SK-N-DZ (cell line): Measurements from ENCODE around the gene SLC39A3.

DNA sequence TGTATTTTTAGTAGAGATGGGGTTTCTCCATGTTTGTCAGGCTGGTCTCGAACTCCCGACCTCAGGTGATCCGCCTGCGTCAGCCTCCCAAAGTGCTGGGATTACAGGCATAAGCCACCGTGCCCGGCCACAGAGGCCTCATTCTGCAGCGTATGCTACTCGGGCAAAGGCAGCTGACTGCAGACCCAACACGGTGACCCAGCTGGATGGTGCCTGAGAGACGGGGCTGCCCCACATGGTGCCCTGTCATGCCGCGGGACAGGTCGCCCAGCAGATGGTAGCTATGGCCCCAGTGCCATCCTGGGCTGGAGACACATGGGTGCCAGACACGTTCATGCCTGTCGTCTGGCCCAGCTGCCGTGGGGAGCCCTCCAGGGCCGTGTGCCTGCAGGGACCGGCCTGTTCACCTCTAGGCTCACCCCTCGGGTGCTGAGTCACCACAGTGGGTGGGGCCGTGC, 36.0 kb downstream of the CSNK1G2 start:
RAMPAGE:
- cytosol, long total RNA = no peak
- nucleus, long total RNA = no peak

GRCh38 chr19:1987409-1988045, 28.0 kb downstream of the BTBD2 start:
RAMPAGE:
- cytosol, long total RNA = no peak
- nucleus, long total RNA = no peak

DNA sequence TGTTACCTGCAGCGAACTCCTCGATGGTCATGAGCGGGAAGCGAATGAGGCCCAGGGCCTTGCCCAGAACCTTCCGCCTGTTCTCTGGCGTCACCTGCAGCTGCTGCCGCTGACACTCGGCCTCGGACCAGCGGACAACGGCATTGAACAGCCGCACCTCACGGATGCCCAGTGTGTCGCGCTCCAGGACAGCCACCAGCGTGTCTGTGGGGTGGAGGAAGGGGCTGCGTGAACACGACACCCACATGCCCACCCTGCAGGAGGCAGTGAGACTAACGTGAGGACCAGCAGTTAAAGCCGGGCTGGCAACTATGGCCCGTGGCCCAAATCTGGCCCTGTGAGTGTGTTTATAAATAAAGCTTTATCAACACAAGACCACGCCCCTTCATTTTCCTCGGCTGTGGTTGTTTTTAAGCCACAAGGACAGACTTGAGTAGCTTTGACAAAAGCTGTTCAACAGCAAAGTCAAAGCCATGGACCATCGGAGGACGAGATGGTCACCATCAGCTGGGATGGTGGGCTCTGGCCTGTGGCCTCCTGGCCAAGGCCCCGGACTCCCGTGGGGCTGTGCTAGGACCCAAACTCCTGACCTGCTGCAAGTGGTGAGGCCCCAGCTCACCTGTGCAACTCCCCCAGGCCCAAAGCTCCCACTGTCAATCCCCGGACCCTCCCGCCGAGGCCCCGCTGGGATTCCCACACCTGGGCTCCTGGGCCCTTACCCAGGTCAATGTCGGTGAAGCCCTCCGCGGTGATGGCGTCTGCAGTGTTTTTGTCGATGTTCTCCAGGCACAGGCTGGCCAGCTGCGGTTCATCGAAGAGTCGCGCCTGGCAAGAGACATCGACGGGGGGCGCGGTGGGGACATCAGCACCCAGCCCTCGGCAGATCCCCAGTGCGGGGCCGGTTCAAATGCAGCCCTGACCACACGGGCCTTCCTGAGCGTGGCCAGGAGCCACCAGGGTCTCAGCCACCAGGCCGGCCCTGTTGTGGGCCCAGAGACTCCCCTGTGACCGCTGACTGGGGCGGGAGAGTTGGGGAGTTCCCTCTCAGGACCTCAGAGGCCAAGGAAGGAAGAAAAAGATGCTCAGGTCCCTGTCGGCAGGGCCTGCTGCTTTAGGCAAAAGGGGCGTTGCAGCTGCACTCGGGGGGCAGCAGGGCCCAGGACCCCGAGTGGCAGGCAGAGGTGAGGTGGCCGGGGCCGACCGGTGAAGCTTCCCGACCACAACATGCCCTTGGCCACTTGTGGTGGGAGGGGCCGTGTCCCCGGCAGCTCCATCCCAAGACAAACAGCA, 25.1 kb downstream of the BTBD2 start:
RAMPAGE:
- cytosol, long total RNA = no peak
- nucleus, long total RNA = no peak

RAMPAGE:
- cytosol, long total RNA = no peak
- nucleus, long total RNA = no peak
Measured at GRCh38 chr19:2039418-2039975, 11.5 kb downstream of the MKNK2 start.

RAMPAGE:
- cytosol, long total RNA = no peak
- nucleus, long total RNA = no peak
Measured at GRCh38 chr19:2048010-2048927, 2.8 kb downstream of the MKNK2 start.

DNA sequence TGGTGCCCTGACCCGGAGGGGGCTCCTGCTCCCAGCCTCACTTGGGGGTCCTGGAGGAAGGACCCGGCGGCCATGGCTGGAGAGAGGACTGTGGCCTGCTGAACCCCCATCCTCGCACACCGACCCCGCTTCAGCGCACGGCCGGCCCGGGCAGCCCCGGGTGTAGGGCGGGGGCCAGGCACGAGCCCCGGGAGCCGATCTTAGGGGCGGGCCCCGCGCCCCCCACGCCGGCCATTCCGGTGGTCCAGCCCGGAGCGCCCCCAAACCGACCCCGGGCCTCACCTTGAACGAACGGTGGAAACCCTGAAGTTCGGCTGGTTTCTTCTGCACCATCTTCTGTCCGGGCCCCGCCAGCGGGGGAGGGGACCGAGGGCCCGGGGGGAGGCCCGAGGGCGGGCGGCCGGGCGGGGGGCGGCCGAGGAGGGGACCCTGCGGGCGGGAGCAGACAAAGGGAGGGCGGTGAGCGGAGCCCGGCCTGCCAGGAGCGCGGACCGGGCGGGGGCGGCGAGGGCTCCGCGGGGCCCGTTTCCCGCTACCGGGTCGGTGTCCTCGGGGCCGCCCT, 444 bp downstream of the MKNK2 start:
RAMPAGE:
- cytosol, long total RNA = no peak
- nucleus, long total RNA = no peak

DNA sequence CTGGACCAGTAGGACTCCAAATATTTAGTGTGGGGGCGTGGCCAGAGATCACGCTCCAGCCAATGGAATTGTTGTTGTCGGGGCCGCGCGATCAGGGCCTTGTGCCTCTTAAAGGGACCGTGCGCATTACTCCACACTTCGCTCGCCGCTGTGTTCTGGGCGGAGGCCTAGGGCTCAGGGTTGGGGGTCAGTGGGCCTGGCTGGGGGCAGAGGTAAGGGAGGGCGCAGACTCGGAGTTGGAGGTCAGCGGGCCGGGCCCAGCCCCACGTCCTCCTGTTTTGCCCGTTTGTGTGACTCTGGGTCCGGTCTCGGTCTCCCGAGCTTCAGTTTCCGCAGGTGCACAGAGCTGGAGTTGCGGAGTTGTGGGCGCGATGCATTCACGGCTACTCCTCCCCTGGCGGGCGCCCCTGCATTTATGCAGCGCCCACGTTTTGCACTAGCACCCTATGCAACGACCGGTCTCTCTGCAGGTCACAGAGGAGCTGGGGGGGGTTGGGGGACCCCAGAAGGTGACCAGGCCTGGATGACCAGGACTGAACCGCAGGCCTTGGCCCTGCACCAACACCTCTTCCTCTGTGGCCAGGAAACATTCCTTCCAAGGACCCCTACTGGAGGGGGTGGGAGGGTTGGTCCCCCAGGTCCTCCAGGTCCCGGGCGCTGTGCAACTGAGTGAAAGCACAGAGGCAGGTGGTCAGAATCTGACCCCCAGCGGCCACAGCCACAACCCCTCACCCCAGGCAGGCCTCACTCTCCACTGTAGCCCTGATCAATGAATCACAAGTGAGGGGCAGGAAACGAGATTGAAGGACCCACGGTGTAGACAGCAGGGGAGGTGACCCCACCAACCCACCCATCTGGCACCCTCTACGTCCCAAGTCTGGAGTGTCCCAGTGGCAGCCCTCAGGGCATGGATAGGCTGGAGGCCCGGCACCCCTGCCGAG, 10.8 kb upstream of the MKNK2 start:
RAMPAGE:
- cytosol, long total RNA = no peak
- nucleus, long total RNA = no peak

DNA sequence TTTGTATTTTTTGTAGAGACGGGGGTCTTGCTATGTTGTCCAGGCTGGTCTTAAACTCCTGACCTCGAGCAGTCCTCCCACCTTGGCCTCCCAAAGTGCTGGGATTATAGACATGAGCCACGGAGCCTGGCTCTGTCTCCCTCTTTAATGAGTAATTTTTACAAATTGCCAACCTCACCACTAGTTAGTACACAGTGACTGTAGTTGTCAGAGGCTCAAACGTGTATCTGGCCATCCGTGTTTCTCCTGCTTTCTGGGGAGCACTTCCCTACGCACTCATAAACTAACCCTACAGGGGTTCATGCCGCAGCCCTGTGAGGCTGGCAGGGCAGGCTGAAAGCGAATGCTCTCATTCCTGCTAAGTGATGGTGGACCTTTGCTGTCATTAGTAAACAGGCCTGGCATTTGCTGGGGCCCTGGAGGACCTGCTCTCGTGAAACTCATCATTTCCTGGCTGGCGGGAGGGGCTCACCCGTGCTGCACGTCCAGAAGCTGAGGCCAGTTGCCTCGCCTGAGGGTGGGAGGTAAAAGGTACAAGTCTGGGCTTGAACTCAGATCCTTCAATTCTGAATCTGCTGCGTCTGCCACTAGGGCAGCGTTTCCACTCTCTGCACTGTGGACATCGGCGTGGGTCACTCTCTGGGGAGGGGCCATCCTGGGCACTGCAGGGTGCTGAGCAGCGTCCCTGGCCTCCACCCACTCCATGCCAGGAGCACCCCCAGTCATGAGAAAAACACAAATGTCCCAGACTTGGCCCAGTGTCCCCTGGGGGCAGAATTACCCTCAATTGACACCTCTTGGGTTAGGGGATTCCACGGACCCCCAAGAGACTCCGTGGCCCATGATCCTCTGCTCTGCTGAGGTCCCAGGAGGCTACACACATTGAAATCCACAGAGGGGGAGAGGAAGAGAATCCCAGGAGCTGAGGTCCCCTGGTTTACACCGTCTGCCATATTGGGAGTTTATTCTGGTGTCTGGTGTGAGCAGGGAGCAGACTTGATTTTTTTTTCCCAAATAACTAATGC, 7.0 kb downstream of the MOB3A start:
RAMPAGE:
- cytosol, long total RNA = no peak
- nucleus, long total RNA = no peak

DNA sequence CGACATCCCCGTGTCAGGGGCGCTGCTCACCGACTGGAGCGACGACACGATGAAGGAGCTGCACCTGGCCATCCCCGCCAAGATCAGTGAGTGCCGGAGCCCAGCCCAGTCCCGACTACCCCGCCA, 225 bp downstream of the IZUMO4 start:
RAMPAGE:
- cytosol, long total RNA = no peak
- nucleus, long total RNA = no peak

GRCh38 chr19:2112696-2113353, 16.1 kb downstream of the IZUMO4 start:
RAMPAGE:
- cytosol, long total RNA = no peak
- nucleus, long total RNA = no peak

DNA sequence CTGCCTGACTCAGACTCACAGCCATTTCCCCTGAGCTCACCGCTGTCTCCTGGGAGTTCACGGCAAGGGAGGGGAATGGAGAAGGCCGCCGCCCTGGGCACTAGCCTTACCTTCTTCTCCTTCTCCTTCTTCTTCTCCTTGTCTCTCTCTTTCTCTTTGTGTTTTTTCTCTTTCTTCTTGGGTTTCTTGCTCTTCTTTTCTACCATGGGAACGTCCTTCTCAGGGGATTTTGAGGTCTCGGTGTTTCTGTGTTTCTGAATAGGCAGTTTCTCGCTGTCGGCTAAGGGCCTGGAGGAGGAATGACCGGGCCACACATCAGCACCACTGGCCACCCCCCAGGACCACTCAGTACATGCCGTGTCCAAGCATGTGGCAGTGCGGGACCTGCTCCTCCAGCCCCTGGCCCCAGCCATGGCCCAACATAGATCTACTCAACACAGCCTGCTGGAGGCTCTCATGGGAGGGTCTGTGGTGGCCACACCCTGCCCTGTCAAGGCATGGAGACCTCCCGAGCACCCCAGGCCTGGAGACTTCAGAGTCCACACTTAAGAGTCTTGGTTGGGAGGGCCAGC, 17.4 kb downstream of the IZUMO4 start:
RAMPAGE:
- cytosol, long total RNA = no peak
- nucleus, long total RNA = no peak

DNA sequence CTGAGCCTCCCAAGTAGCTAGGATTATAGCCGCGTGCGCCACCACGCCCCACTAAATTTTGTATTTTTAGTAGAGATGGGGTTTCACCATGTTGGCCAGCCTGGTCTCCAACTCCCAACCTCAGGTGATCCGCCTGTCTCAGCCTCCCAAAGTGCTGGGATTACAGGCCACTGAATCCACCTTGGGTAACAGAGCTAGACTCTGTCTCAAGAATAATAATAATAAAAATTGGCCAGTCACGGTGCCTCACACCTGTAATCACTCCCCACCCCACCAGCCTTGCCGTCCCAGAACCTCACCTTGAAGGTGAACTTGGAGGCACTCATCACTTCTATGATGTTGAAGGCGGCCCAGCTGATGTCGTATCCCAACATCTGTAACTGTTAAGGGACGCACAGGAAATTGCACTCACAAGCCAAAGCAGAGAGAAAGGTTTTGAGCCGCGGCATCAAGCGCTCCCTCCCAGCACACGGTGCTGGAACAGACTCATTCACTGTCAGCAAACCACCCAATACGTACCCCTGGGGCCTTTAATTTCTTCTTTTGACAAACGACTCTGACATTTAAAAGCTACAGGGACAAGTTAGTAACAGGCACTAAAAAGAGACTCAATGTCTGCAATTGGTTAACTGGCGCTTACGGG, 13.8 kb downstream of the AP3D1 start:
RAMPAGE:
- cytosol, long total RNA = no peak
- nucleus, long total RNA = no peak

DNA sequence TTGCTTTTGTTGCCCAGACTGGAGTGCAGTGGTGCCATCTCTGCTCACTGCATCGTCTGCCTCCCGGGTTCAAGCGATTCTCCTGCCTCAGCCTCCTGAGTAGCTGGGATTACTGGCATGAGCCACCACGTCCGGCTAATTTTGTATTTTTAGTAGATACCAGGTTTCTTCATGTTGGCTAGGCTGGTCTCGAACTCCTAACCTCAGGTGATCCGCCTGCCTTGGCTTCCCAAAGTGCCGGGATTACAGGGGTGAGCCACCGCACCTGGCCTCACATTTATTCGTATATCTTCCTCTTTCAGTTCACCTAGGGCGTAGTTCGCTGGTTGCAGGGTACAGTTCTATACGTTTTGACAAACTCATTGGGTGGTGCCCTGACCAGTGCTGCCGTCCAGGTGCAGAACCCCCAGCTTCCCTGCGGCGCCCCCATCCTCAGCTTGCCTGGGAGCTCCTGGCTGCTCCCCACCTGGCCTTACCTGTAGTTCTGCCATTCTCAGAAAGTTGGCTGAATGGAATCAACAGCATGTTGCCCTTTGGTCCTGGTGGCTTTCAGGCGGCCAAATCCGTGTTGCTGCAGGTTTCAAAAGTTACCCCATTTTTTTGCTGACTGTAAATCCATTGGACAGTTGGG, 2.8 kb downstream of the DOT1L start:
RAMPAGE:
- cytosol, long total RNA = no peak
- nucleus, long total RNA = no peak

DNA sequence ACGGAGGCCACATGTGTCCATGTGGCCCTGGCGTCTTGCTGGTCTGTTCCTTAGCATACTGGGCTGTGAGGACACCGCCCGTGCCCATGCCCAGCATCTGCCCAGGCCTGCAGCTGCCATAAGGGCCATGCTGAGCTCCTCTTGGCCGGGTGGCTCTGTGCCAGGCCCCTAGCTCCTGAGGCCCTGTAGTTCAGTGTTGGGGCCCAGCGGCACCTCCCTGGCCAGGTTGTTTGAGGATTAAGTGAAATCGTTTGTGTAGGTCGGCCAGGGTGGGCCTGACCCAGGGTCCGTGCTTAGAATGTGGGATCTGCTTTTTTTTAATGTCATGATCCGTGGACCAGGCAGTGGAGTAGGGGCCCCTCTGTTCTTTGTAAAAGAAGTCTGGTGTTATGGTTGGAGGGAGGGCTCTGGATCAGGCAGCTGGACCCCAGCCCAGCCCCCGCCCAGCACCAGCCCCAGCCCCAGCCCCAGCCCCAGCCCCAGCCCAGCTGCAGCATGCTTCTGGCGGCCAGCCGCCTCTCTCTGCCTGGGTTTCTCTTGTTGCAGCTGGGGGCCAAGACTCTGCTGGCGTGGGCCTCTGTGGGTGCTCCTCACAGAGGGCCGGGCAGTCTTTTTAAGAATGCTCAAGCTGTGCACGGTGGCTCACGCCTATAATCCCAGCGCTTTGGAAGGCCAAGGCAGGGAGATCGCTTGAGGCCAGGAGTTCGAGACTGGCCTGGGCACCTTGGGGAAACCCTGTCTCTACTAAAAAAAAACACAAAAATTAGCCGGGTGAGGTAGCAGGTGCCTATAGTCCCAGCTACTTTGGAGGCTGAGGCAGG, 17.8 kb downstream of the DOT1L start:
RAMPAGE:
- cytosol, long total RNA = no peak
- nucleus, long total RNA = no peak

RAMPAGE:
- cytosol, long total RNA = no peak
- nucleus, long total RNA = no peak
Measured at GRCh38 chr19:2387449-2388167, 27.5 kb downstream of the TMPRSS9 start.

DNA sequence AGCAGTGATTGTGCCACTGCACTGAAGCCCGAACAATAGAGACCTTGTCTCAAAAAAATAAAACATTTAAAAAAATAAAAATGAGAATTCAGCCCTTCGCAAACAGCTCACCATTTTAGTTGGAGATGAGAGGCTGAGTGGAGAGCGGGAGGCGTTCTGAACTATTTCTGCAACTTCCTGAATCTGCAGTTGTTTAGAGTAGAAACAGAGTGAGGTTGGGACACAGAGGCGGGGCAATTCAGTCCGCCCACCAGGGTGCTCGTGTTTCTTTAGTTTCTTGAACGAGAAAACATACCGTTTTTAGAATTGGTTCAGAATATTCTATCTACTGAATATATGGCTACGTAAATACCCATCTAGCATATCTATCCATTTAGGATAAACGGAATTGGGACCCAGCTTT, 33.1 kb downstream of the TIMM13 start:
RAMPAGE:
- cytosol, long total RNA = no peak
- nucleus, long total RNA = no peak

RAMPAGE:
- cytosol, long total RNA = no peak
- nucleus, long total RNA = no peak
Measured at GRCh38 chr19:2479579-2480067, 3.7 kb downstream of the GADD45B start.

DNA sequence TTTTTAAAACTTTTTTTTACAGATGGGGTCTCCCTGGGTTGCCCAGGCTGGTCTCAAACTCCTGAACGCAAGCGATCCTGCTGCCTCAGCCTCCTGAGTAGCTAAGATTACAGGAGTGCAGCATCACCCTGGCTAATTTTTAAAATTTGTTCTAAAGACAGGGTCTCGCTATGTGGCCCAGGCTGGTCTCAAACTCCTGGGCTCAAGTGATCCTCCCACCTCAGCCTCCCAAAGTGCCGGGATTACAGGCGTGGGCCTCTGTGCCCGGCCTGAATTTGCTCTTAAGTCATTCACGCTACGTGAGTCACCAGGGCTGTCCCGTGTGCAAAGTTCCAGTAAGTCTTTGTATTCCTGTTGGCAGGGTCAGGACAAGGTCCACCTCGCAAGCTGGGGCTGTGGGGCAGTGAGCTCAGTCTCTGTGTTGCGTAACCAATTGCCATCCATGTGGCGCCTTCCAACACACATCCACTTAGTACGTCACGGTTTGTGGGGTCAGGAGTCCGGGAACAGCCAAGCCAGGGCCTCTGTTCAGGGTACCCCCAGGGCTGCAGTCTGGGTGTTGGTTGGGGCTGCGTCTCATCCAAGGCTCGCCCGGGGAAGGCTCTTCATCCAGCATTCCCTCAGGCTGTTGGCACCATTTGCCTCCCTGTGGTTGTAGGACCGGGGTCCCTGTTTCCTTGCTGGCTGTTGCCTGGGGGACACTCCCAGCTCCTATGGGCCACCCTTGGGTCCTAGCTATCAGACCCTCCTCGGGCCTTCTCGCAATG, 101.0 kb downstream of the GADD45B start:
RAMPAGE:
- cytosol, long total RNA = no peak
- nucleus, long total RNA = no peak

DNA sequence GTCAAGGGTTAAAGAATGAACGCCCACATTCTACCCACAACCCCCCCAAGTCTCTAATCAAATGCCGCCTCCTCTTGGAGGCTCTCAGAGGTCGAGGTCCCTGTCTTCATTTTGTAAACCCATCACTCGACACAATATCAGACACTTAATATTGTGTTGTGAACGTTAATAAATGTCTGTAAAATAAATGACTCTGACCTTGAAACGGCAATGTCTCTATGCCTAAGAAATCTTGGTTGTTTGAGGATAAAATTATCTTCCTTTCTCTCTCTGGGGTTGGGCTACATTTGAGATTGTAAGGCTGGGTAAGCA, 8.7 kb downstream of the GNG7 start:
RAMPAGE:
- cytosol, long total RNA = no peak
- nucleus, long total RNA = no peak

RAMPAGE:
- cytosol, long total RNA = no peak
- nucleus, long total RNA = no peak
Measured at GRCh38 chr19:2739846-2740516, at the start of gene SLC39A3. TSS of gene SLC39A3 (minus strand) at chr19:2740017.